Rectum (tissue), 1 donor: ENCODE results near the gene DIP2C.

- PRO-cap, result unidirectional peak, plus-strand start at chr10:134484; unidirectional peak, plus-strand start at chr10:134711; bidirectional peak, plus-strand start at chr10:134987, minus-strand start at chr10:134964; bidirectional peak, plus-strand start at chr10:135202, minus-strand start at chr10:135181; bidirectional peak, plus-strand start at chr10:135466, minus-strand start at chr10:135299
Observed at GRCh38 chr10:134362-135391, 578 bp upstream of the ZMYND11 start.

GRCh38 chr10:510954-511564 is 178.4 kb downstream of the DIP2C start:
- PRO-cap, result no peak

- PRO-cap, result no peak
Observed at GRCh38 chr10:514020-514566, 175.4 kb downstream of the DIP2C start.

- PRO-cap, result no peak
Observed at GRCh38 chr10:561148-561688, 128.2 kb downstream of the DIP2C start.

- PRO-cap, result unidirectional peak, plus-strand start at chr10:613378
Observed at GRCh38 chr10:613026-613820, 76.2 kb downstream of the DIP2C start.

GRCh38 chr10:619750-620380 is 69.6 kb downstream of the DIP2C start:
- PRO-cap, result no peak

- PRO-cap, result bidirectional peak, plus-strand start at chr10:650624, minus-strand start at chr10:650618; bidirectional peak, plus-strand start at chr10:650873, minus-strand start at chr10:650846; bidirectional peak, plus-strand start at chr10:650953, minus-strand start at chr10:650975
Observed at GRCh38 chr10:650486-651551, 38.6 kb downstream of the DIP2C start.

DNA sequence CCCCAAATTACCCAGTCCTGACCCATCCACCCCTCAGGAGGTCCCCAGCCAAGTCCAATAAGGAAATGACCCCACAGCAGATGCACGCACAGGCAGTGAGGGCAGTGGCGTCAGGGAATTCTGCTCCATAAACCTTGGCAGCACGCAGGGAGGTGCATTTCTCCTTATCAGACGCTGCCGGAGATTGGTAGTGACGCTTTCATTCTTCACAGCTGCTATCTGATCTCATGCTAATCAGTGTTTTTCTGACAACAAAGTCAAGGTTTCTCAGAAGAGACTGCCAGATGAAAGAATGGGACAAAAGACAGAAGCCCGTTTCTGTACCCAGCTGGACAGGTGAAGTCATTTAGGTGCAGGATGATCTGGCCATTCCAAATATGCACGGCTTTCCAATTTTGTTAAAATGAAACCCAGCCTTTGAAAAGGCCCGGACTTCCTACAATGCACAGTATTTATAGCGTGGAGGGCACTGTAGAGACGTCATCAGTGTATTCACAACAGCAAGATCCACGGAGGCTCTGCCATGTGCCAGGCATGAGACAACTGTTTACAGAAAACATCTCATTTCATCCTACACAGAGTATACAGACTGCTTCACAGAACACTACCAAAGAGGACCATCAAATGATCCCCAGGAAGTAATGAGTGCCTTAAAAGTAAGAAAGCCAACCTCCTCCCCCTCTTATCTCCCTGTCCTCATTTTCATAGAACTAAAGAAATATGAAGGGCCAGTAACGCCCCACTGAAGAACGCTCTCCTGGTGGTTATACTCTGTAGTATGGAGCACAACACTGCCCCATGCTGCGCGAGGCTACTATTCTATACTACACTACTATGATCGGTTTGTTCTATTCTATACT is 35.2 kb downstream of the DIP2C start:
- PRO-cap, result bidirectional peak, plus-strand start at position 283 of the sequence, minus-strand start at position 122 of the sequence

DNA sequence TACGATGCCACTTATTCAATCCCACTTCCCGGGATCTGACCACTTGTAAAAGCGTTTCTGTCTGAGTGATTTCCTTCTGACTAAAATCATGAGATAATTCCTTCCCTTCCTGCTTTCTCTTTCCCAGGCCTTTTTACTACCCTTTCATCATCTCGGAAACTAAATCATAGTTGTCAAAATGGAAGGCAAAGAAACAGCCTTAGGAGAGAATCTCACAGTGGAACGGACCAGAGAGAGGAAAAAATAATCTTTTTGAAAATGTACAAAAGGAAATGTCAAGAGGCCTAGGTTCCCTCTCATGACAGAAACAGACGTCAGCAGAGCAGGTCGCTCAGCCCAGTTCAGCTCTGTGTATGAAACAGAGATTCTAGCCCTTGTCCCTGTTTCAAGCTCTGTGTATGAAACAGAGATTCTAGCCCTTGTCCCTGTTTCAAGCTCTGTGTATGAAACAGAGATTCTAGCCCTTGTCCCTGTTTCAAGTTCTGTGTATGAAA is 29.7 kb downstream of the DIP2C start:
- PRO-cap, result no peak

DNA sequence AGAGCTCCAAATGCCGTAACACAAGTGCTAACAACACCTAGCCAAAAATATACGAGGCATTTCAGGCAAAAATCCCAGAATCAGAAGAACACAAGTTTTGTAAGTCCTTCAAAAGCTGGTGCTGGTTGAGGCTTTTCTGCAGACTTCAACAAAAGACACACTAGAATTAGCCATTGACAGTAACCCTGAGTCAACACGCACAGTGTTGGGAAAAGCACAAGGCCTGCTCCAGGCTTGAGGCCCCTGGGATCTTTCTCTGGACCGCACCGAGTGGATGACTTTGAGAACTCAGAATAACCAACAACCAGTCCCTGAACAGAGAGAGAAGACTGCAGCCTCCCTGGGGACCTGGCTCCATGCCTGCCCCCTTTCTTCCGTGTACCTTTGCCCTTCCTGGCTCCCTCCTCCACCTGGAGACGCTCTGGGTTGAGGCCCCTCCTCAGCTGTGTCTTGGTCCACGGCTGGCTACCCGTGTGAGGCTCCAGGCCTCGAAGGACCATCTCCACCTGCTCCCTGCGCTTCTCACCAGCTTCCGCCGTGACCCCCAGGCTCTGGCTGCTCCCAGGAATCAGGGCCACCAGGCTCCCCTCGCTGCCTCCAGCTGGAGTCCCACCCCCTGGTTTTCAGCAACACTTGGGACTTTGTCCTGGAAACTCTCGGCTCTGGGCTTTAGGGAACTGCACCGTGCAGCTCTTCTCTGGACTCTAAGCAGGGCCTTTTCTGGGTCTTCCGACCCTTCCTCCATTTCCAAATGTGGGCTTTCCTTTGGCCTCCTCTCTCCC is 28.4 kb downstream of the DIP2C start:
- PRO-cap, result bidirectional peak, plus-strand start at position 414 of the sequence, minus-strand start at position 290 of the sequence

GRCh38 chr10:689324-690409 is at the start of gene DIP2C:
Gene DIP2C (minus strand): TSS chr10:689668.
- PRO-cap, result bidirectional peak, plus-strand start at chr10:690094, minus-strand start at chr10:689665

- PRO-cap, result no peak
Observed at GRCh38 chr10:775357-775909, 86.0 kb upstream of the DIP2C start.

DNA sequence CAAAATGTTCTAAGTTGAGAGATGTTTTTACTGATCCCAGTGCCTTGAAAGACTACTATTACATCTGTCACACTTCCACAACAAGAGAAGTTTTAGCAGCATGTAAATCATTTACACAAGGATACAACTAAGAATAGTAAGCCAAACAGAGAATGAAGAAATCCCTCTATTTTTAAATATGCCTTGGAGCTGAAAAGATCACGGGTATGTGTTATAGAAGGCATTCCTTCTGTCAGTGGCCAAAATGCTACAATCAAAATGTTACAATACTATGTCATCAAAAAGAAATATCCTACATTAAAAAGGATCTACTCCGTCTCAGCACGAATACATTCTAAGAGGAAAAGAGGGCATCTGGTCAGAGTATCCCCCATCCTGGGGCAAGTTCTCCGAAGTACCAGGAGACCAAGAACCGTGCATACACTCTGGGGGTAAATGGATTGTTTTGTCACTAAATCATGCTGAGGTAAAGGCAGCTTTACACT is 52.5 kb downstream of the LARP4B start:
- PRO-cap, result no peak

DNA sequence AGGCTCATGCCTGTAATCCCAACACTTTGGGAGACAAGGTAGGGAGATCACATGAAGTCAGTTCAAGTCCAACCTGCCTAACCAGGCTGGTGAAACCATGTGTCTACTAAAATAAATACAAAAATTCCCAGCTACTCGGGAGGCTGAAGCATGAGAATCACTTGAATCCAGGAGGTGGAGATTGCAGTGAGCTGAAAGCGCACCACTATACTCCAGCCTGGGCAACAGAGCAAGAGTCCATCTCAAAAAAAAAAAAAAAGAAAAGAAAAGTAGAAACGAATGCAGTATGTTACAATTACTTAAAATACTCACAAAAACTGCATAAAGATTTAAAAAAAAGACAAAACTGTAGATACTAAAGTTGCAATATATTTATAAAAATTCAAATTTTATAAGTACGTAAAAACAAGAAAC is 36.1 kb downstream of the LARP4B start:
- PRO-cap, result no peak

DNA sequence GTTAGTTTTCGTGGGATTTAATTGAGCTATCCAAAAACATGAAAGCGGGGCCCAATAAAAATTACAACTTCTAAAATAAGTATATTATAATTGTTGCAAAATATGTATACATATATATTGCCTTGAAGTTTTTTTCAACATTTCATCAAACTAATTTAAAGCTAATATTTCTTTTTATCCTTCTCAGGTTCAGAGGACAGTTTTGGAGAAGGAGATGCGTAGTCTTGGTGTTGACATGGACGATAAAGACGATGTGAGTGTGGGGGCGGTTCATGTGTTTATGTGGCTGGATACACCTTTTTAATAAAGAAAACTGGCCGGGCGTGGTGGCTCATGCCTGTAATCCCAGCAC is 11.6 kb downstream of the IDI2 start:
- PRO-cap, result no peak

DNA sequence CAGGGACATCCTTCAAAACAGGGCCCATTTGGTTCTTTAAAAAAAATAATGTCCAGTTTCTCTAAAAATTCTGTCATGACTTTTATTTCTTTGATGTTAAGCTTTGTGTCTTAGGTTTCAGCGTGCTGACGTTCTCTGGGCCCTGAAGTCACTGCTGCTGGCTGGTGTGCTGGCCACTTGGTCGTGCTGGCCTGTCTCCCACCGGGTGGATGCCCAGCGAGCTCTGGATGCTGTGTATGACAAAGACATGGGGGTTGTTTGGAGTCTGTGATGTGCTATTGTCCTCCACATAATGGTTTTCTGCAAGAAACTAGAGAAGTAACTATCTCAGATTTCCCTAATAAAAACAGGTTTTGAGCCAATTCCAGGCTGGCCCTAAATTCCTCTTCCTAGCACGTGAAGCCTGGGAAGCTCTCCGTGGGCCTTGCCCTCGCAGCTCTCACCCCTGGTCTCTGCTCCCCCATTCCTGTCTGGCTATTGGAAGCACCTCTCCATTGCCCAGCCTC is 9.6 kb upstream of the IDI2 start:
- PRO-cap, result no peak

DNA sequence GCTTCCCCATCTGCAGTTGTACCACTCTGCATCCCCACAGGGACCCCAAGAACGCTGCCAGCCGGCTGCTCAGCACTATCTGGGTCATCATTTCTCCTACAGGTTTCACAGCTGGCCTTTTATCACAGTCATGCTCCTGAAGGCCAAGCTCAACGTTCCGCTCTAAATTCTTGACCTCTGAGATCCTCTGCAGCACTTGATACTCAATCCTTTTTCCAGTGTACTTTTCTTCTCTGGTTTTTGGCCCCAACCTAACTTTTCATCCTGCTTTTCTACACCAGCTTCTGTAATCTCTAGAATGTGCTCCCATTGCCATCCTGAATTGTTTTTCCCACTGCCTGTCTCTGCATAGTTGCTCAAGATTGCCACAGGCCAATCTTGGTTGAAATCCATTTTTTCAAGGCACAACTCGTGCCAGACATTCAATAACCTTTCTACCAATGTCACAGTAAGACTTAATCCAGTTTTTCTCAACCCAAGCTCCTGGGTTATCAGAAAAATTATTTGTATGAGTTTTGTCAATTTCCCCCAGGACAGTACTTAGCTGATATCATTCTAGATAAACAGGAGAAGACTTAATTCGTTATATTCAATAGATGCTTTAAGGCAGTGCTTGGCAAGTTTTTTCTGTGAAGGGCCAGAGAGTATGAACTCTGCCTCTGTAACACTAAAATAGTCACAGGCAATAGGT is 4.5 kb downstream of the IDI1 start:
- PRO-cap, result no peak

- PRO-cap, result no peak
Observed at GRCh38 chr10:1044943-1045681, 3.8 kb downstream of the IDI1 start.

GRCh38 chr10:1071825-1072608 is 15.8 kb downstream of the WDR37 start:
- PRO-cap, result no peak

DNA sequence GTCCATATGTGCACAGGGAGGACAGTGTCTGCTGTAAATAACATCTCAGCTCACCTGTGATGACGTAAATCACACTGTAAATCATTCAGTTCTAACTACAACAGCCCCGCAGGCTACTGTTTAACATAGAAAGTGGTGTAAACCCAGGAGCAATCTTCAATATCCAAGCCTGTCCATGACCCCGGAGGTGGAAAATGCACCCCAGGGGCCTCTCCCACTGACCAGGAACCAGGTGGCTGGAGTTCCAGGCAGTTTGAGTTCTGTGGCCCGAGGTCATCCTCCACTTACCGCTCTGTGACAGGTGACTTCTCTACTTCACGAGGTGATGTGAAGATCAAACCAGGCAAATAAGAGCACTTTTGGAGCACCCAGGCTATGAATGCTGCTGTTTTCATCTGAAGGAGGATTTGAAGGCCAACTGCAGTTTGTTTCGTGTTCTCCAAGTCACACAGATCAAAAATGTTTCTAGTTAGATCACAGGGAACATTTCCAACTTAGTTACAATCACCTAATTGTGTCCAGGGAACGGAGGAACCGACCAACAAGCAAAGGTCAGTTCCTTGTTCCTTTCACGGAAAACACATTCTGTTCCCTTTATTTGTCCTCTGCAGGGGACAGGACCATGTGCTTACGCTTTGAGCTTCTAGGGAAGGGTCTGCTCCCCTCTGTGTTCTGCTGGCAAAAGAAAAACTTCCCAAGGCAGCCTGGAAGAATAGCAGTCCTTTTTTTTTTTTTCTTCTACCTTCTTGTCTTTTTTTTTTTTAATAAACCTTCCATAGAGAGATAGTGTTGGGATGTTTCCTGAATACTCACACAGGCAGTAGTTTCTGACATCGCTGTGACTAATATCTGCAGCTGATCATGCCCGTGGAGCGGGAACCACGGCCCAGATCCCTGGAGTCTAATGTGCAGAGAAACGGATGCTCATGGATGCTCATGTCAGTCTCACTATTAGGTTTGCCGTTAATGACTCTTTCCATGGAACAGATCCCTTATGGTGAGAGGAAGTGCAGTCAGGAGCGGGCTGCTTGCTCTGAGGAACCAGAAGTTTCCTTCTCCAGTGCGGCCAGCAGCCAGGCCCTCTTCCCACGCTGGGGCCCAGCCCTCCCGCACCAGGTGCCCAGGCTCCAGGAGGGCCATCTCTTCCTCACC is 132.1 kb downstream of the WDR37 start:
- PRO-cap, result no peak